Epithelial cell of esophagus (primary cell): ENCODE results near the genes CDC42BPB and COA8.

- RRBS, result no CpG with 5 or more reads among the region's 41 CpGs
Observed at GRCh38 chr14:102927047-102928210, 5.0 kb downstream of the AMN start.

DNA sequence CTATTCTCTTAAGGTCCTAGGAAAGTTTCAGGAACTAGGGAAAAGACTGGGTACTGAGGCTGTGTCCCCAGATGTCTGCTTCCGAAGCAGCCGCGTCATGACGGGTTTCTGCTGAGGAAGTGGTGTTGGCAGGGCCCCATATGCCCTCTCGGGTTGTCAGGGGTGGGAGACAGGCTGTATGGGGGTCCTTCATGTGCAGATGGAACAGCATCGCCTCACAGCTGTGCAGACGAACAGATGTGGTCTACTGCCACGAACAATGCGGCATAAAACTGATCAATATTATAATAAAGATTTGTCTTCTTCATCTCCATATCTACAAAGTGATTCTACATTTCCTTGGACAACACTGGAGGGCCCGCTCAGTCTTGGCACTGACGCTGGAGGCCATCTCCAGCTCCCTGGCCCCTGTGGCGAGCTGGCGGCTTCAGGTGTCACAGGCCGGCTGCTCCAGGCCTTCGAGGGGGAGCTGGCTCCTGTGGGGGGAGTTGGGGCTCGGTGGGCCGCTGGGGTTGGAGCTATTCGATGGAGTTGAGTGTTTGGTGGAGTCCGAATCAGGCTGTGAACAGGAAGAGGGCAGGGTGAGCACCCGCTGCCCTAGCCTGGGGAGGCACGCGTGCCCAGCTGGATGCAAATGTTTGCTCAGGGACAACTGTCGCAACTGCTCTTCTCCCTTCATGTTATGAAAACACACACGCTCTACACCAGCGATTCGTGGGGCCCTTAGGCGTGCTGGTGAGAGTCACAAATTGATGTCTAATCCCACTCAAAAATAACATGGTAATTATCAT lies 11.0 kb downstream of the AMN start:
- RRBS, result no CpG with 5 or more reads among the region's 27 CpGs

DNA sequence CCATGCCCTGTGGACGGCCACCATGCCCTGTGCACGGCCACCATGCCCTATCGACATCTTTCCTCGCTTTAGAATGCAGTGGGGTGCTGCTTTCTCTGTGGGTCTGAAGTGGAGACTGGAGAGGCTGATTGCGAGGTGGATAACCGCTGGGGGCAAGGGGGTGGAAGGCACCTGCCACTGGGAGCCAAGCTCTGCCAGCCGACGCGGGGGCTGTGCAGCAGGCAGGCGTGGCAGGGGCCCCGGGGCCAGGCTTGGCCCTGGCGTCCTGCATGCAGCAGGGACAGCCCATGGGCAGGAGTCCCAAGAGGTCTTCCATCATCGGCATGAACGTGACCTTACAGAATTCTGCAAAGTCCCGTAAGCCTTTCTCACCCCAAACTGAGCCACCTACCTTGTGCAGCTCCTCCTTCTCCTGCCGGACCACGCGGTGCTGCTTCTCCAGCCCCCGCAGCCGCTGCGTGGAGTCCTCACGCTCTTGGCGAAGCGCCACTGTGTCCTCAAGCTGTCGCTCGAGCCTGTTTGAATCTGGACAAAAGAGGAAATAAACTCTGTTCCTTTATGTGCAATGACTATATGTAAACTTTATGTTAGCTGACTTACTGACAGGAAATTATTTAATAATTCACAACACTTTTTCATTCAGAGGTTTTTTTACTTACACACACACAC lies 51.3 kb downstream of the AMN start:
- RRBS, result no CpG with 5 or more reads among the region's 26 CpGs

DNA sequence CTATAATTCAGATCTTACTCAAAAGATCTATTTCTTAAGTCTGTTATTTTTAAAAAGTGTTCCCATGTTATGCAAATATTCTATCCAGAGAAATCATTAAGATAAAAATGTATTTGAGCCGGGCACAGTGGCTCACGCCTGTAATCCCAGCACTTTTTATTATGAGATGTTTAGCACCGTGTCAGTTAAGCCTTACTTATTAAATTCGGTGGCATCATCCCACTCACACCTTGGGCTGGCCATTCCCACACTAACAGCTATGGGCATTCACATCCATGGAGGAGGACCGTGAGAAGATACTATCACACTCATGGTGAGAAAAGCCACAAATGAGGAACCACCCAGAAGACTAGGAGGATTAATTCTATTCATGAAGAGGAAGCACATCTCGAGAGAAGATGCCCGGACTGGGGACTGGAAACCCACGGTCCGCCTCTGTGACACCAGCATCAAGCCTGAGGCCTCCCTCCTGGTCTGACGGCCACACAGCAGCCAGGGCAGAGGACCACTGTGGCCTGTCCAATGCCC lies 5.0 kb downstream of the CDC42BPB start:
- RRBS, result no CpG with 5 or more reads among the region's 10 CpGs

- RRBS, result 2% methylated on average over 76 of the region's 176 CpGs
Observed at GRCh38 chr14:103056891-103058066, at the start of gene CDC42BPB. Gene CDC42BPB, minus strand, starts transcription at chr14:103057549.

DNA sequence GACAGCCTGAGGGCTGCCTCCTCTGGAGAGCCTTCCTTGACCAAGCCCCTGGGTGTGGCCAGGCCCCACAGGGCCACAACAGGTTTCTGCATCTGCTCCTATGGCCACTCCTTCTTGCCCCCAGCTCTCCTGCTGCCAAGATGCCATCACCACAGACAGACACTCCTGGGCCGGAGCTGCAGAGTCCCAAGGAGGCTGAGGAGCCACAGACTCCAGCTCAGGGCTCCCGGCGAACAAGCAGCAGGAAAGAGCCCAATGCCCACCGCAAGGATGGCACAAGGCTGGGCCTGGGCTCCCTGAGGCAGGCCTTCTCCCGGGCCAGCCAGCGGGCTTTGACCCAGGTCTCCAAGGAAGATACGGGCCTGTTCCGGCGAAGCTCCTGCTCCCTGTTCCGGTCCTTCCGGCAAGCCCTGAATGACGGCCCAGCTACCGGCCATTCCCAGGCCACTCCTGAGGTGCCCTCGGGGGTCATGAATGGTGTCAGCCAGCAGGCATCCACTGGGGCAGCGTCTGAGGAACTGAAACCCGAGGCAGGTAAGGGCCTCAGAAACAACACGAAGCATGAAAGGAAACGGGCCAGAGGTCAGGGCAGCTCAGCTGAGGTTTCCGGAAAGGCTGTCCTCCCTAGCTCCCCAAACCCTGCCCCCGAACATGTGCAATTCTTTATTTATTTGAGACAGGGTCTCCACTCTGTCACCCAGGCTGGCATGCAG lies 5.7 kb downstream of the EXOC3L4 start:
- RRBS, result 81% methylated on average over 7 of the region's 20 CpGs

GRCh38 chr14:103109504-103110552 lies 13.4 kb upstream of the TNFAIP2 start:
- RRBS, result 76% methylated on average over 2 of the region's 36 CpGs

DNA sequence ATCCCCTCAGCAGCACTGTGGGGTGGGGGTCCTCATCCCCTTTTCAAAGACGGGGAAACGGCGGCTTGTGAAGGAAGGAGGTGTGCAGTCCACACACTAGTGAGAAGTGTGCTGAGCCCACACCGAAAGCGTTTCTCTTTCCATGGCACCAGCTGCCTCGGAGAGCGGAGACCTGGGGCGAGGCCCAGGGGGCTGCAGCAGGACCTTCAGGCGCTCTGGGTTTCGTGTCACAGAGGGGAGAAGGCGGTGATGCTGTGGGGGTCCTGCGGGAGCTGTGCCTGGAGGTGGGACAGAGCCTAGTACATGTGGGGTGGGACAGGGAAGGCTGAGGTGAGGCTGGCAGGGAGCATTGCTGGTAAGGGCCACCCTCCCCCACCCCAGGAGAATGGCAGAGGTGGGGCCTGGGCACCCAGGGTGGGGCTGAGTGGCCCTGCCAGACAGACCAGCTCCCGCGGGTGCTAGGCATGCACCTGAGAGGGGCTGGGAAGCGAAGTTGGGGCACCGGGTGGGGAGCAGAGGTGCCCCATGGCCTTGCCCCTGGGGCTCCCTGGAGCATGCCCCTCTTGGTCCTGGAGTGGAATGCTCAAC lies 1.1 kb downstream of the TNFAIP2 start:
- RRBS, result no CpG with 5 or more reads among the region's 16 CpGs

DNA sequence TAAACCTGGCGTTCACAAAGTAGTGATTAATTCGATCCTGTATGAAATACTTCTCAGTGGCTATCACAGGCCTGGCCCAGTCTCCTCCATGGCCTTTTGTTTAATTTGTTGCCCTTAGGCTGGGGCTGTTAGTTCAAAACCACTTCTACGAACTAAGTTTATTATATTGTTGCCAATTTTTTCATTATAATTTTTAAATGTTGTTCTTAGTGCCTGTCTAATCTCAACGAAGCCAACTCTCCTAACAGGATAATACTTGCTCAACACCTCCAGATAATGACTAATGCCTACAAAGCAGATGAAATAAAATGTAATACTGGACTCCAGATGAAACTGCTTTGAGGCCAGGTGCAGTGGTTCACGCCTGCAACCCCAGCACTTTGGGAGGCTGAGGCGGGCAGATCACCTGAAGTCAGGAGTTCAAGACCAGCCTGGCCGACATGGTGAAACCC lies 62.4 kb downstream of the TNFAIP2 start:
- RRBS, result no CpG with 5 or more reads among the region's 7 CpGs

- RRBS, result 95% methylated on average over 3 of the region's 10 CpGs
Observed at GRCh38 chr14:103205537-103206475, 82.5 kb downstream of the TNFAIP2 start.

DNA sequence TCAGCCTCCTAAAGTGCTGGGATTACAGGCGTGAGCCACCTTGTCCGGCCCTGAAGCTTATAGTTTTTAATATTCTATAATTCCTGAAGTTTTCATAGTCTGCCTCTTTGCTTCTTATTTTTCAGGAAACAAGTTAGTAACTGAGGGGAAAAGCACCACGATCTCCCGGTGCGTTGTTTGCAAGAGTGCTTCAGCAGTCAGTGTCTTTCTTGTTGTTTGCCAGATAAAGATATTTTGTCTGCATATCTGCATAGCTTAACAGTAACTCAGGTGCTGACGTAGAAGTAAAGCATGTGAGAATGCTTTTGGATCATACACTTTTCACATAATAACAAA lies 85.1 kb downstream of the TNFAIP2 start:
- RRBS, result no CpG with 5 or more reads among the region's 6 CpGs

GRCh38 chr14:103395596-103396229 lies 10.5 kb downstream of the MARK3 start:
- RRBS, result no CpG with 5 or more reads among the region's 4 CpGs

GRCh38 chr14:103465341-103466671 lies 56.8 kb downstream of the CKB start:
- RRBS, result no CpG with 5 or more reads among the region's 16 CpGs

GRCh38 chr14:103483904-103484494 lies 38.6 kb downstream of the CKB start:
- RRBS, result no CpG with 5 or more reads among the region's 9 CpGs

DNA sequence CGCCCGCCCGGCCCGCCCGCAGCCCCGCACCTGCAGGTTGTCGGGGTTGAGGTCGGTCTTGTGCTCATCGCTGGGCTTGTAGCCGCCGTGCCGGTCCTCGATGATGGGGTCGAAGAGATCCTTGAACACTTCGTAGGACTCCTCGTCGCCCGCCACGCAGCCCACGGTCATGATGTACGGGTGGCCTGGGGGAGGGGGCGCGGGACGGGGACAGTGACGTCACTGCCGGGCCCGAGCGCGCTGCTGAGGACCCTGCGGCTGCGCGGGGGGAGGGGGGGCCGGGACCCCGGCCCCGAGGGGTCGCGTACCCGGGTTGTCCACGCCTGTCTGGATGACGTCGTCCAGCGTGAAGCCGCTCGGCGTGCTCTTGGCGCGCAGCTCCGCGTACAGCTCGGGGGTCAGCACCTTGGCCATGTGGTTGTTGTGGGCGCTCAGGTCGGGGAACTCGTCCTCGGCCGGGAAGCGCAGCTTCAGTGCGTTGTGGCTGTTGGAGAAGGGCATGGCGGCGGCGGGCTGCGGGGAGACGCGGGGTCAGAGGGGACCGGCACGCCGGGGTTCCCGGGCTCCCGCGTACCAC lies 549 bp downstream of the CKB start:
- RRBS, result 3% methylated on average over 25 of the region's 69 CpGs

- RRBS, result 89% methylated on average over 7 of the region's 27 CpGs
Observed at GRCh38 chr14:103534351-103535116, 5.5 kb downstream of the TRMT61A start.

- RRBS, result 22% methylated on average over 2 of the region's 24 CpGs
Observed at GRCh38 chr14:103551946-103553034, 10.2 kb downstream of the BAG5 start.

DNA sequence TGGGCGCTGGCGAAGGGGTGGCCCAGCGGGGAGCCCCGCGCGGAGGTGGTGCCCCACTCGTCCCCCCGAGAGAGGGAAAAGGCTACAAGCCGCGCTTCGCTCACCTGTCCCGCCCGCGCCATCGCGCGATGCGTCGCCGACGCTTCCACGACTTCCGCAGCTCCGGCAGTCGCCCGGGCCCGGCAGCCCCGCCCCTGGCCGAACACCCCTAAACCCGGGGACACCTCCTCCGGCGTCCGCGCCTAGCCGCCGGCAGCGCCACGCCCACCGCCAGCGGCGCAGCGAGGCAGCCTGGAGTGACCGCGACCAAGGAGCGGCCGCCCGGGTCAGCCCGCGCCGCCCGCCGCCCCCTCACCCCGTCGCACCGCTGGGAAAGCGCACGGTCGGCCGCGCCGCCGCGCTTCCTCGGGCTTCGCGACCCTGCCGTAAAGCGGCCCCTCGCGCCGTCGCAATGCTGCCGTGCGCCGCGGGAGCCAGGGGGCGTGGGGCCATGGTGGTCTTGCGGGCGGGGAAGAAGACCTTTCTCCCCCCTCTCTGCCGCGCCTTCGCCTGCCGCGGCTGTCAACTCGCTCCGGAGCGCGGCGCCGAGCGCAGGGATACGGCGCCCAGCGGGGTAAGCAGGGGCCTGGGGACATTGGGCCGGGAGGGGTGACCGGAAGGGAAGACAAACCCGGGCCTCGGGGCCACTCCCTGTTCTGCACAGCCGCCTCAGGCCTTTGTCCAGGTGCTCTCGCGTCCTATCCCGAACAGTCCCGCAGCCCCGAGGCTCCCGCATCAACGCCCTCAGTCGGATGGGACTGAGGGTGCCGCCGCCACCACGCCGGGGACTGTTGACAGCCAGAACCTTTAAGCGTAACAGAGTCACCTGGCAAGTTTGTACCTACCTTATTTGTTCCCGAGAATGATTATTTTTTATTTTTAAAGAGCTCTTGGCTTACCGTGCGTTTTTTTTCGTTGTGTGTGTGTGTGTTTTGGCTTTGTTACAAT lies at the start of gene COA8:
Gene COA8 (plus strand): TSS at position 449 of the 987 bp plus-strand sequence.
- RRBS, result 2% methylated on average over 25 of the region's 116 CpGs

- RRBS, result no CpG with 5 or more reads among the region's 6 CpGs
Observed at GRCh38 chr14:103683516-103683912, 31.7 kb downstream of the XRCC3 start.

DNA sequence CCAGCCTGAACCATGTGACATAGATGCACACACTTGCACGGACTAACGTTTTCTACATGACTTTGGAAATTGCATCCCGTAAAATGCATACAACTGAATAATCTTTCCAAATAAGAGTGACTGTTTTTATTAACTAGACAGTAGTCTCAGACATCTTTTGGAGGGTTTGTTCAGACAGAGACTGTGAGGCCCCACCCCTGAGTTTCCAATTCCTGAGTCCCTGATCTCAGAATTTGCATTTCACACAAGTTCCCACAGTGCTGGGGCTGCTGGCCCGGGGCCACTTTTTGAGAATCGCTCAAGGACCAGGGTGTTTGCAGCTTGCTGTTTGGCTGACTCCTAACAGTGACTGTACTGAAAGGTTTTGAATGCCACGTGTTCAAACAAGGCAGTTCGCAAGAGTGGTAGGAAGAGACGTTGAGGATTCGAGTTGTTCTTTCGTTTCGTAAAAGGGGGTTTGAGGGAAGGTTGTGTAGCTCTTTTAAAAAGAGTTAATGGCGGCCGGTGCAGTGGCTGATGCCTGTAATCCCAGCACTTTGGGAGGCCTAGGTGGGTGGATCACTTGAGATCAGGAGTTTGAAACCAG lies 25.8 kb downstream of the XRCC3 start:
- RRBS, result no CpG with 5 or more reads among the region's 13 CpGs